Measurements from ENCODE around the gene OSBPL2.

DNA sequence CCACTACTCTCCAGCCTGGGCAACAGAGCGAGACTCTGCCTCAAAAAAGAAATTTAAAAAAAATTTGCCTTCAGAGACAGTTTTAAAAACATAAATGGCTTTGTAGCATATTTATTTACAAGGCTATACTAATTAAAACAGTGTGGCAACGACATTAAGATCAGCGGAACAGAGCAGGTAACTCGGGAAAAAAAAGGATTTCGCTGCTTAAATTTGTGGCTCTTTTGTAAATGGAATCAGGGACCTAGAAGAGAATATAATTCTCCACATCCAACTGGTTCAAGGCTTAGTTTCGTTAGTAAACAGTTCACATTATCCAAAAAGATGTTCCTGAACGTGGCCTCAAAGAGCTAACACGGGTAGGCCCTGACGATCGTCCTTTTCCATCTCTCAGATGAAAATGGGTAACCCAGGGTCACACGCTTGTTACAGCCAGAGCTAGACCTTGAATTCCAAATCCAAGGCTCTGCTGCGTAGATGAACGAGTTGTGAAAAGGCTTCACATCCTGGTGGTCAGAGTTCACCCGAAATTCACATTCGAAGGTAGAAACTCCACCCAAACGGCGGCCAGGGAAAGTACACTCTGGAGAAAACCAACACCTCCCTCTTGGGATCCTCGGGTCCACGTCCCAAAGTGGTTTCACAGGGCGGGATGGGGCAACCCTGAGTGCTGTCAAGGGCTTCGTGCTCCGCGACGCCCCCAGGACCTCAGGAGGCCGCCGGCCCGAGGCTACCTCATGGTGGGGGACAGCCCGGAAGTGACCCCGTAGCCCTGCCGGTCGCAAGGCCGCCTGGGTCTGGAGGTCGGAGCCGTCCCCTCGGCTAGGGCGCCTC, 676 bp downstream of the PRELID3B start:
- RRBS: 0% methylated on average over 4 of the region's 36 CpGs

GRCh38 chr20:59044642-59045290, 2.2 kb upstream of the PRELID3B start:
- RRBS: no CpG with 5 or more reads among the region's 6 CpGs

- RRBS: no CpG with 5 or more reads among the region's 9 CpGs
Measured at GRCh38 chr20:59164626-59165482, 1.2 kb downstream of the ZNF831 start.

DNA sequence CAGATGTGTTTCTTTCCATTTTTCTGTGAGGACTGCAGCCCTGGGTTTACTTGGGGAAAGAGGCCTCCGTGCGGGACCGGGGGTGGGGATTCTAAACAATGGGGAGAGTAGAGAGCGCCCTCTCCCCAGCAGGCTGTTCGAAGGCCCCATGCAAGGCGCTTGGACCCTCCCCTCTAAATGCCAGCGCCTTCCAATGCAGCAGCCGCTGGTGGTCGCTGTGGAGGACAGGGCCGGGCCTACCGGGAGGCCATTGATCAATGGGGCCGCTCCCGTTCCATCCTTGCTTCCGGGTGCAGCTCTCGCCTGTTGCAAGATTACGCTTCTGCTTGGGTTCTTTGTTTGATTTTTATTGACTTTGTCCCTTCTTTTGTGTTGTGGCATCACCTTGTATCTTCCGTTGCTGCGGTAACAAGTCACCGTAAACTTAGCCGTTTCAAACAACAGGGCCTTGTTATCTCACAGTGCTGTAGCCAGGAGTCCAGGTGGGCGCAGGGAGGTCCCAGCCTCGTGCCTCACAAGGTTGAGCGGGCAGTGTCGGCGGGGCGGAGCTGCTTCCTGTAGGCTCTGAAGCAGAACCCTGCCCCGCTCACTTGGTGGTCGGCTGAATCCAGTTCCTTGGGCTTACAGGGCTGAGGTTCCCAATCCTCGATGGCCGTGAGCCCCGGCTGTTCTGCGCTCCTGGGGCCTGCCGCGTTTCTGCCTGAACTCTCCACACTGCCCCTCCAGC, 134.6 kb upstream of the PHACTR3 start:
- RRBS: no CpG with 5 or more reads among the region's 34 CpGs

GRCh38 chr20:59577199-59577797, 27.0 kb upstream of the PHACTR3 start:
- RRBS: 20% methylated on average over 52 of the region's 86 CpGs

DNA sequence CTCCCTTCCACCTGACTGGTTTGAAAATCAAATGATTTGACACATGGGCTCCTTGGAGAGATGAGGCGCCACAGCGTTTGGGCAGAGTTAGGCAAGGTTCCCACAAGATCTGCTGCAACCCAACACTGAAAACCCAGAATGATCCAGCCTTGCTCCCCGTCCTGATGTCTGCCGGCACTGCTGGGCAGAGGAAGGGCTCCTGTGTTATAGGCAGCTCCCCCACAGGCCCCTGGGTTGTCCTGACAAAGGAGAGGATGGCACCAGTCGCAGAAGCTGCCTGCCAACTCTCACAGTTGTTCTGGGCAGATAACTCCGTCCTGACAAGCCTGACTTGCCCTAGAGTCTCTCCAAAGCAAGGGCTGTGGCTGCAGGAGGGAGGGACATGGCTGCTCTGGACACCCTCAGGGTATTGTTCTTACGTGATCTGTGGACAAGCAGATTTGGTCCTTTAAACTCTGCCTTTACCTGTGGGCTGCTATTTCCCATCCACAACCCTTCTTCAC, 243.8 kb downstream of the CDH26 start:
- RRBS: no CpG with 5 or more reads among the region's 7 CpGs

GRCh38 chr20:61501768-61502308, 249.8 kb downstream of the CDH4 start:
- RRBS: no CpG with 5 or more reads among the region's 16 CpGs

DNA sequence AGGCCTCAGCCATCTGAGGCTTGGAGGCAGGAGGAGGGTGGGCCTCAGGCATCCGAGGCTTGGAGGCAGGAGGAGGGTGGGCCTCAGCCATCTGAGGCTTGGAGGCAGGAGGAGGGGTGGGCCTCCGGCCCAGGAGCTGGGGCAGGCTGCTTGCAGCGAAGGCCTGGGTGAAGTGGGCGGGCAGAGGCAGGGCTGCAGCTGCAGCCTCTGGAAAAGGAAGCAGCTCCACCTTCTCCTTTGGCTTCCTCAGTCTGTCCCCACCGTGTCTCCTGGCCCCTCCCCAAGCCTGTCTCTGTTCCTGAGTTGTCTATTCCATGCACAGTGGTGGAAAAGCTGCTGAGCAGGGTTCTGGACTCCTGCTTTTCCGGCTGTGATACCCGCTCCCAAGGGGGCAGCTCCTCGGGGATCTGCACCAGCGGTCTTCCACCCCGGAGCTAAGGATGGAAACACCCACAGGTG, 406.0 kb downstream of the TAF4 start:
- RRBS: 68% methylated on average over 5 of the region's 10 CpGs

- RRBS: no CpG with 5 or more reads among the region's 15 CpGs
Measured at GRCh38 chr20:62012718-62013249, 52.9 kb downstream of the TAF4 start.

- RRBS: no CpG with 5 or more reads among the region's 20 CpGs
Measured at GRCh38 chr20:62025918-62026581, 39.6 kb downstream of the TAF4 start.

GRCh38 chr20:62136389-62137081, 6.7 kb downstream of the PSMA7 start:
- RRBS: no CpG with 5 or more reads among the region's 7 CpGs

DNA sequence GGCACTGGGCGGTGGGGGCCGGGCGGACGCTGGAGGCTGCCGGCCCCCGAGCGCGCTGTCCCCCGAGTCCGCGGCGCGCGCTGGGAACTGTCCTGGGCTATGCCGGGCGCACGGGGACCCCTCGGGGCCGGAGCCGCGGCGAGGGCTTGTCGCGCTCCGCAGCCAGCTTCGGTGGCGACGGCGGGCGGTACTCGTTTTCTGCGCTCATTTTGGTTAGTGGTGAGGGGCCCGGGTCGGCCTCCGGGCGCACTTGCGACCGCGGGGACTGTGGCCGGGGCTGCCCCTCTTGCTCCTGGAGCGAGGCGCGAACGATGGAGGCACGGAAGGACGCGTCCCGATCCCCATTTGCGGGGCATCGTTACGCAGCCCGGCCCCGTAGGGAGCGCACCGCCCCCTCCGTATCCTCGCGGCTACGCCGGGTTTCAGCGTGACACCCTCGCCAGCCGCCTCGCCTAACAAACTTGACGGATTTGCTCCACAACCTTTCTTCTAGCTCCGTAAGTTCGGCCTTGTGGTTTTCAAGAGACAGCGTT, 642 bp downstream of the SS18L1 start:
- RRBS: 1% methylated on average over 28 of the region's 68 CpGs

GRCh38 chr20:62193360-62193809, 10.6 kb downstream of the MTG2 start:
- RRBS: 95% methylated on average over 6 of the region's 15 CpGs

- RRBS: 1% methylated on average over 25 of the region's 88 CpGs
Measured at GRCh38 chr20:62237844-62238820, at the start of gene OSBPL2. Gene OSBPL2 (plus strand): TSS chr20:62238521.

GRCh38 chr20:62288499-62288698, 14.4 kb upstream of the ADRM1 start:
- RRBS: no CpG with 5 or more reads among the region's 8 CpGs

GRCh38 chr20:62303274-62304390, 835 bp downstream of the ADRM1 start:
- RRBS: 2% methylated on average over 35 of the region's 84 CpGs

- RRBS: 5% methylated on average over 9 of the region's 23 CpGs
Measured at GRCh38 chr20:62357044-62357619, 10.0 kb downstream of the LAMA5 start.

DNA sequence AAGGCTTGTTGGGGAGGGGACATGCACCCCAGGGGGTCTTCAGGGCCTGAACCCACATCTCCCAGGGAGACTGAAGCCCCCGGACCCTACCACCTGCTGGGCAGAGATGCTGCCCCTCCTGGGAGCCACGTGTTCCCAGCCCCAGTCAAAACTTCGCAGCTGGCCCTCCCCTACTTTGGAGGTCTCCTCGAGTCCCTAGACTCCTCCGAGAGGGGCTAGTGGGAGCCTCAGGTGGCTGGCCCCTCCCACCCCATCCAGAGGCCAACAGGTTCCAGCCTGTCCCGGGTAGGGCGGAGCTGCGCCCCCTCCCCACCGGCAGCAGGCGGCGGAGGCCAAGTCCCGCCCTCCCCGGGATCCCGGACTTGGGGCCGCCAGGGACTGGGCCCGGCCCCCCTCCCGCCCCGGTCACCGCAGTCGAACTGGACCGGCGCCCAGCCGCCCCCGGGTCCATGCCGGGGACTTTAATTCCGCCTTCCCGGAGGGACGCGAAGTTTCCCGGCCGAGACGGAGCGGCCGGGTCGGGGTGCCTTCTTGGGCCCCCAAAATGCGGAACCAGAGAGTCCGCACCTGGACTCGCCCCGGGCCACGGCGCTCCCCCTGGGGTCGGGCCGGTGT, 723 bp downstream of the LAMA5 start:
- RRBS: 1% methylated on average over 6 of the region's 43 CpGs

- RRBS: no CpG with 5 or more reads among the region's 20 CpGs
Measured at GRCh38 chr20:62381013-62382030, 5.6 kb upstream of the RPS21 start.

DNA sequence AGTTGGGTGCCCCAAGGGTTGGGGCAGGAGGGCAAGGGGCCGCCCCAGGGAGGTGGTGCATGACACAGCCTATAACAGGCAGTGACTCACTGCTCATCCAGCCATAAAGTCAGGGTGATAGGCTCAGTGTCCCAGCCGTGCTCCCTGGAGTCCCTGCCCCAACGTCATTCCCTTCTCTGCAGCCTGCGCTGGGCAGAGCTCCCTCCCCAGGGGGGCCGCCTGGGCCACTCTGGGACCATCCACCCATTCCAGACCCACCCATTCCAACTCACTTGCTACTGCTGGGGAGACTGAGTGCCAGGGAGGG, 13.9 kb upstream of the GATA5 start:
- RRBS: no CpG with 5 or more reads among the region's 5 CpGs

Data from GM12891 (cell line).